ENCODE measurements around a stretch of chr11.

GRCh38 chr11:134155860-134156419 lies 67.8 kb downstream of the NCAPD3 start:
- PRO-cap, 3 experiments, result no peak in any of the 3 experiments

GRCh38 chr11:134228692-134229168 lies 4.3 kb downstream of the VPS26B start:
- PRO-cap, 3 experiments, result no peak in any of the 3 experiments